Ovary (tissue), 7 donors: ENCODE measurements around a stretch of chr11.

DNA sequence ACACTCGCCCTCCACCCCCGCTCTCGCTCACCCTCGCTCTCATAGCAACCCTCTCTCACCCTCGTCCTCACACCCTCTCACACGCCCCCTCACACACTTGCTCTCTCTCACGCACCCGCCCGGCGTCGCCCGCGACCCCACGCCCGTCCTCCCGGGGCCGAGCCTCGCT is 200 bp downstream of the CHID1 start:
- PRO-cap, 7 experiments: no peak in any of the 7 experiments
- RAMPAGE, long total RNA, 2 experiments: no peak in any of the 2 experiments

GRCh38 chr11:926289-927037 is 793 bp downstream of the AP2A2 start:
- PRO-cap, 7 experiments: peak in 4 of 7 experiments; most common plus-strand start chr11:926734 (in 1); most common minus-strand start chr11:926465 (in 3)
- RAMPAGE, long total RNA, 2 experiments: no peak in any of the 2 experiments

GRCh38 chr11:932929-933784 is 7.5 kb downstream of the AP2A2 start:
- PRO-cap, 7 experiments: no peak in any of the 7 experiments
- RAMPAGE, long total RNA, 2 experiments: no peak in any of the 2 experiments

GRCh38 chr11:952235-952832 is 26.7 kb downstream of the AP2A2 start:
- PRO-cap, 7 experiments: no peak in any of the 7 experiments
- RAMPAGE, long total RNA, 2 experiments: no peak in any of the 2 experiments

GRCh38 chr11:1090685-1091249 is 54.2 kb upstream of the MUC6 start:
- PRO-cap, 7 experiments: no peak in any of the 7 experiments
- RAMPAGE, long total RNA, 2 experiments: no peak in any of the 2 experiments

DNA sequence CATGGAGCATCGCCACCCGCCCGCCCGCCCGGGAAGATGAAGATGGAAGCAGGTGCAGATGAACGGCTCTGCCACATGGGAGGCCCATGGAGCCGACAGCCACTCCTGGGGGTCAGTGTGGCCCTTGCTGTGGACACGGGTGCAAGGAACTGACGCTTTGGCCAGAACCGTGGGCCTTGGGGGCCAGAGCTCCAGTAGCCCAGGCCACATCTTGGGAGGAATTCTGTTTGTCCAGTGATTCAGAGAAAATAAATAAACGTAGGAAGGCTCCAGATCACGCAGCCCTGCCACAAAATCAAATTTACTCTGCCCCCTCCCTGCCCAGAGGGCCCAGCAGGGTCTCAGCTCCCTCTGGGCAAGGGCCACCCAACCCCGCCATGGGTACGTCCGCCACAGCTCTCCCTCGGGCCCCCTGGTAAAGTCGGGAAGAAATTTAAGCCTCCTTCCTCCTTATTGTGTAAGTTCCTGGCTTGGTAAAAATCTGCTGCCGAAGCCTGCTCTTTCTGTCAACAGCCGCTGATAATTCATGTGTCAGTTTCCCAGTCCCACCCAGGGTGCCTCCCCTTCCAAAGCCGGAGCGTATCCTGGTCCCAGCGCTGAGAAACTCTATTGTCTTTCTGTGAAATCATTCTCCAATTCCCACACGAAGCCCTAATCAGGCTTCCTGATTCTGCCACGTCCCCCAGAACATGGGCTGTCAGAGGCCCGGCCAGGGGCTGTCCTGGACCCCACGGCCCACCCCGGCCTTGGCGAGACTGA is 6.9 kb upstream of the MUC5AC start:
- PRO-cap, 7 experiments: no peak in any of the 7 experiments
- RAMPAGE, long total RNA, 2 experiments: no peak in any of the 2 experiments

GRCh38 chr11:1299600-1300485 is 9.6 kb downstream of the TOLLIP start:
- PRO-cap, 7 experiments: peak in 3 of 7 experiments; most common plus-strand start chr11:1300314 (in 2); most common minus-strand start chr11:1300013 (in 1)
- RAMPAGE, long total RNA, 2 experiments: no peak in any of the 2 experiments

DNA sequence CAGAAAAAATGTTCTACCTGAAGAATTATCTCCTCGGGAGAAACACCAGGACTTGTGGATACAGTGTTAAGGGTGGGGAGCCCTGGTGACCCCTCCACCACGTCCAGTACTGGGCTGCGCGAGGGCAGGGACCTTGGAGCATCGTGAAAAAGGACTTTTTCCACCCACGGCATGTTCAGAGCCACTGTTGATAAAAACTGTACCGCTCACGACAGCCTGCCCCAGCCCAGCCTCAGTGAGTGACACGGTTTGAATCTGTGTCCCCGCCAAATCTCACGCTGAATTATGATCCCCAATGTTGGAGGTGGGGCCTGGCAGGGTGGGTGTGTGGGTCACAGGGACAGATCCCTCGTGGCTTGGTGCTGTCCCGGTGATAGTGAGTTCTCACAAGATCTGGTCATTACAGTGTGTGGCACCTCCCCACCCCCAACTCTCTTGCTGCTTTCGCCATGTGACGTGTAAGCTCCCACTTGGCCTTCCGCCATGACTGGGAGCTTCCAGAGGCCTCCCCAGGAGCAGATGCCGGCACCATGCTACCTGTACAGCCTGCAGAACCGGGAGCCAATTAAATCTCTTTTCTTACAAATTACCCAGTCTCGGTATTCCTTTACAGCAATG is 1.4 kb downstream of the TOLLIP start:
- PRO-cap, 7 experiments: no peak in any of the 7 experiments
- RAMPAGE, long total RNA, 2 experiments: no peak in any of the 2 experiments

GRCh38 chr11:1310807-1311366 is 1.5 kb upstream of the TOLLIP start:
- PRO-cap, 7 experiments: no peak in any of the 7 experiments
- RAMPAGE, long total RNA, 2 experiments: no peak in any of the 2 experiments

- PRO-cap, 7 experiments: no peak in any of the 7 experiments
- RAMPAGE, long total RNA, 2 experiments: no peak in any of the 2 experiments
These were observed 30.2 kb downstream of the MOB2 start for GRCh38 chr11:1456180-1457018.

- PRO-cap, 7 experiments: peak in 2 of 7 experiments; most common plus-strand start chr11:1482954 (in 1); most common minus-strand start chr11:1482897 (in 2)
- RAMPAGE, long total RNA, 2 experiments: no peak in any of the 2 experiments
These were observed 3.8 kb downstream of the MOB2 start for GRCh38 chr11:1482576-1483310.

GRCh38 chr11:1507628-1508083 is 21.1 kb upstream of the MOB2 start:
- PRO-cap, 7 experiments: peak in 3 of 7 experiments; most common plus-strand start chr11:1508015 (in 3); most common minus-strand start chr11:1507897 (in 2)
- RAMPAGE, long total RNA, 2 experiments: no peak in any of the 2 experiments

- PRO-cap, 7 experiments: no peak in any of the 7 experiments
- RAMPAGE, long total RNA, 2 experiments: no peak in any of the 2 experiments
These were observed 36.7 kb downstream of the DUSP8 start for GRCh38 chr11:1535276-1535788.

GRCh38 chr11:1557705-1558990 is 13.9 kb downstream of the DUSP8 start:
- PRO-cap, 7 experiments: peak in 1 of 7 experiments; most common plus-strand start chr11:1558303 (in 1); most common minus-strand start chr11:1558258 (in 1)
- RAMPAGE, long total RNA, 2 experiments: no peak in any of the 2 experiments

DNA sequence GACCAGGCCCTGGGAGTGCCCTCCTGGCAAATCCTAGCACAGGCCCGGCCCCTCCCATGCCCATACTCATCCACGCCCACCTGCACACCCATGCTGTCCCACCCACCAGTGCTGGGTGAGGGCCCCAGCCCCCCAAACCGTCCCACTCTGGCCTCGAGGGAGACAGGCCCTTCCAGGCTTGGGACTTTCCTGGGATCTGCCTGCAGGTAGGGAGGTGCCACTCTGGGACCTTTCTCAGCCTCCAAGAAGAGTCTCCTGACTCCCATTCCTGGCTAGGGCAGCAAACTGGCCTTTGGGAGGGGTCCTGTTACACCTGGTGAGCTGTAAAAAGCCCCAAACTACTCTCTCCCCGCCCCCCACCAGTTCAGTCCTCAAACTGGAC is 10.0 kb downstream of the DUSP8 start:
- PRO-cap, 7 experiments: no peak in any of the 7 experiments
- RAMPAGE, long total RNA, 2 experiments: no peak in any of the 2 experiments

DNA sequence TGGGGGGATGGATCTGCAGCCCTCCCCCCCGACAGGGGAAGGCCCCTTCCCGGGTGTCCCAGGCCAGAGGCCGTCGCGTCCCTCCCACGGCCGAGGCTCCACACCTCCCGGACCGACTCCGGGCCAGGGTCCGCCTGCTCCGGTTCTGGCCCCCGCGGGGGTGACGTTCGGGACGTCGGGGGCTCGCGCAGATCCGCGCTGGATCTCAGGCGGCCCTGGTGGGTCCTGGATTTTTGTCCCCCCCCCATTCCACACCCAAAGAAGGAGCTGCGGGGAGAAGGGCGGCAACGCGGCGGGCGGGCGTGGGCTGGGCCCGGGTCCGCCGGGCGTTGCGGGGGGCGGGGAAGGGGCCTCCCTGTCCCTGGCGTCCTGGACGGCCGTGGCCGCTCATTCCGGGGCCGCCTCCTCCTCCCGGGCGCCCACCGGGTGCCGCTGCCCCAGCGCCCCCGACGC is 676 bp downstream of the DUSP8 start:
- PRO-cap, 7 experiments: no peak in any of the 7 experiments
- RAMPAGE, long total RNA, 2 experiments: no peak in any of the 2 experiments

- PRO-cap, 7 experiments: no peak in any of the 7 experiments
- RAMPAGE, long total RNA, 2 experiments: no peak in any of the 2 experiments
These were observed 2.4 kb downstream of the KRTAP5-3 start for GRCh38 chr11:1605863-1606255.

DNA sequence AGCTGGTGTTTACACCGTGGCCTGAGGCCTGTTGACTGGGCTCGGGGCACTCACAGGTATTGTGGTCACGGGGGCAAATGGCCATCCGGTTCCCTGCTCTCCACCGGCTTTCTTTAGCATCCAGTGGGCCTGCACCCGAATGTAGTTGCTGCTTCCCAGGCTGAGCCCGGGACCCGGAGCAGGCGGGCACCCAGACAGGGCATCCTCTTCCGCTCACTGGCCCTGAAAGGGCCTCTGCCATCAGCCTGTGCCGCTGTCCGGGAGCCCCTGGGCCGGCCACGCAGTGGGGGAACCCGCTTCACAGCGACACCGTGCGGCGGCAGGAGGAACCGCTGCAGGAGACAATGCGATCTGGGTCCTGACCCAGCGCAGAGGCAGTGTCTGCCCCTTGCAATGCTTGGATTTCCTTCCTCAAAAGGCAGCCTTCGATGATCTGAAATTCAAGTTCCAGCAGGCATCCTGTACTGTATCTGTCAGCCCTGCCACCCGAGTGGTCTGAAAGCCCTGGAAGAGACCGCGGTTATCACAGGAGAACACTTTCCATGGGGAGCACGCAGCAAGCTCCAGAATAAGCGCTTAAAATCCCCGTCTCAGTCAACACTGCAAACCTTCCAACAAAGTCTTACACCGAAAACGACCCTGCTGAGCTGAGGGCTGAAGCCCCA is 768 bp upstream of the KRTAP5-5 start:
- PRO-cap, 7 experiments: no peak in any of the 7 experiments
- RAMPAGE, long total RNA, 2 experiments: no peak in any of the 2 experiments

DNA sequence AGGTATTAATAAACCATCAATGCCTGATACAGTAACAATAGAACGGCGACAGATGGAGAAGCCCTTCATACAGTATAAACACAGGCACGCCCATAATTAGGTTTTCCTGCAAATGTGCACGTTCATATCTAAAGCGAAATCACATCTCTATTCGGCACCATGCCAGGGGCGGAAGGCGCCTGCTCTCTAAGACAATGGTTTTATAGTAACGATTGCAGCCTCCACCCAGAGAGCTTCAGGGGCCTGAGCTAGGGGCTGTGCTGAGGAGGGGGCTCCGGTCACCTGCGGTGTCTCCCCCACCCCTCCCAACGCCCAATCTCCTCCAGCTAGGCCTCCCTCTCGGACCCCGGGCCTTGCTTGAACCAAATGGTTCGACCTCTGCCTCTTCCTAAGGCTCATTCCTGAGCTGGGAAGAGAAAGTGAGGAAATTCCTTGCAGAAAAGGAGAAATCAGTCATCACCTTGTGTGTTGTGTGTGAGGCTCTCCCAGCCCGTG is 9.6 kb downstream of the KRTAP5-5 start:
- PRO-cap, 7 experiments: no peak in any of the 7 experiments
- RAMPAGE, long total RNA, 2 experiments: no peak in any of the 2 experiments

GRCh38 chr11:1669511-1670288 is 27.3 kb upstream of the KRTAP5-6 start:
- PRO-cap, 7 experiments: no peak in any of the 7 experiments
- RAMPAGE, long total RNA, 2 experiments: no peak in any of the 2 experiments